Keratinocyte (primary cell): ENCODE results near the genes LRRC32 and CAPN5.

DNA sequence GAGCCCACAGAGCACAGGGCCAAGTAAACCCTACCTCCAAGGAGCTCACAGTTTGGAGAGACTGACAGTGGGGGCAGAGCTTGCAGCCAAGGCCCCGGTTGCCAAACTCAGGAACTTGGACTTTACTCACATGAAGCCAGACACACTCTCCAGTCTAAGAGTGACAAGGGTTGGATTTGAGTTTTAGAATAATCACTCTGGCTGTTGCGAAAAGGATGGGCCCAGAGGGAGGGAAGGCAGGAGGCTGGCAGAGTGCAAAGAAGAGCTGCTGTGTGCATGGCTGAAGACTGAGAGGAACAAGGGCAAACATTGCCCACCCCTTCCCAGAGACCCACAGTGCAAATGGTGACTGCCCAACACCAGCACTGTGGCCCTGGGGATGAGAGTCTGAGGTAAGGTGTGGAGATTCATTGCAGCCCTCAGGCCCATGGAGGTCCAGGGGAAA is 19.2 kb upstream of the UVRAG start:
CAGE:
- cytosol, long polyA minus RNA = no peak
- cytosol, long polyA plus RNA = no peak
- long polyA plus RNA = no peak
- nucleus, long polyA minus RNA = no peak
- nucleus, long polyA plus RNA = no peak

DNA sequence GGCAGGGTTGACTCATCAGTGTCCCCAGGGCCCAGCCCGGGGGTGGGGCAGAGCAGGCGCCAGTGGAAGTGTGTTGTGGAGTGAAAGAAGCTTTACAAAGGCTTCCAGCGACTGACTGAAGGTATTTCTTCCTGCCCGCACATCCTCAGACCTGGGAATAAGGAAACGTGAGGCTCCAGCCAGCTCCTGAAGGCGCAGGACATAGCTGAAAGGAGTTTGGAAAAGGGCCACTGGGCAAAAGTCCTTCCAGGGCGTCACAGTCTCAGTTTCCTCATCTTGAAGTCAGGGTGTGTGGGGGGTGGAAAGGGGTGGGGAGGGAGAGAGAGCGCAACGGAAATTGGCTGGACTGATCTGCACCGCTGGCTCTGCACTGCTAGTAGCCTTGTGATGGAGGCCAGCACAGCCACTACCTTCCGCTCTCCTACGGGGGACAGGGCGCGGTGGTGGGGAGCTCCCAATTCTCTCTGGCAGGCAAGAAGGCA is 27.9 kb upstream of the WNT11 start:
CAGE:
- cytosol, long polyA minus RNA = no peak
- cytosol, long polyA plus RNA = no peak
- long polyA plus RNA = no peak
- nucleus, long polyA minus RNA = no peak
- nucleus, long polyA plus RNA = no peak

DNA sequence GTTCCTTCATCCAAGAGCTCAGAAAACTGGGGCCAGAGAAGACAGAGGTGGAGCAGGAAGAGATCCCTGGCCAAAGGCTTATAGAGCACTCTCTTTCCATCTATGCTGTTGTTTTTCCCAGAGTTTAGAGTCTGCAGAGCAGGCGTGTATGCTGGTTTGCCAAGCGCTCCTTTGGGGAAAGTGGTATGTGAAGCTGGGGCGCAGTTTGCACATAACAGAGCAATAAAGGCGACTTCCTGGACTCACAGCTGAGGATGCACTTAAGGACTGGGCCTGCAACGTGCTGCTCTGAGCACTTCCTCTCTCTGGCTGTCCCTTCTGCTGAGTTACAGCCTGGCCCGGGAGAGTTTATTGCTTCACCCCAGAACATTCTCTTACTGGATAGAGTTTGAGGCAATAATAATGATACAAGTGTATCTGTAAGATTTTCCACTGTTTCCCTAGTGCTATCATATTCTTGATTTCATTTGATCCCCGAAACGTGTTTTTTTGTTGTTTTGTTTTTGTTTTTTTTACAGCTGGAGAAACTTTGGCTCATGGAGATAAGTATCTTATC is 41.7 kb downstream of the THAP12 start:
CAGE:
- cytosol, long polyA minus RNA = no peak
- cytosol, long polyA plus RNA = no peak
- long polyA plus RNA = no peak
- nucleus, long polyA minus RNA = no peak
- nucleus, long polyA plus RNA = no peak

CAGE:
- cytosol, long polyA minus RNA = no peak
- cytosol, long polyA plus RNA = no peak
- long polyA plus RNA = no peak
- nucleus, long polyA minus RNA = no peak
- nucleus, long polyA plus RNA = no peak
Observed at GRCh38 chr11:76371195-76371538, 9.8 kb downstream of the THAP12 start.

DNA sequence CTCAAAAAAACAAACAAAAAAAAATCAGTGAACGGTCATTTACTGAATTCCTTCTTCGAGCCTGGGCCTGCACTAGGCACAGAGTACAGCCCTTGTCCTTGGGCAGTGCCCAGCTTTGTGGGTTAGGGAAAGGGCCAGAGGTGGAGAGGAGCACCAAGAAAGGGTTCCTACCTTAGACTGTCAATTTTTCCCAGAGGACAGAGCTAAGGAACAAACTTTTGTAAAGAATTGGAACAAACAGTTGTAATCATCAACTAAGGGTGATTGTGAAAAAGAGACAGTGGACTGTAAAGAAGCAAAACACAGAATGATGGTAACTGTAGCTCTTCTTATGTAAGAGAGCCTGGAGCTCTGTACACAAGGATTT is 10.8 kb downstream of the GVQW3 start:
CAGE:
- cytosol, long polyA minus RNA = no peak
- cytosol, long polyA plus RNA = no peak
- long polyA plus RNA = no peak
- nucleus, long polyA minus RNA = no peak
- nucleus, long polyA plus RNA = no peak

DNA sequence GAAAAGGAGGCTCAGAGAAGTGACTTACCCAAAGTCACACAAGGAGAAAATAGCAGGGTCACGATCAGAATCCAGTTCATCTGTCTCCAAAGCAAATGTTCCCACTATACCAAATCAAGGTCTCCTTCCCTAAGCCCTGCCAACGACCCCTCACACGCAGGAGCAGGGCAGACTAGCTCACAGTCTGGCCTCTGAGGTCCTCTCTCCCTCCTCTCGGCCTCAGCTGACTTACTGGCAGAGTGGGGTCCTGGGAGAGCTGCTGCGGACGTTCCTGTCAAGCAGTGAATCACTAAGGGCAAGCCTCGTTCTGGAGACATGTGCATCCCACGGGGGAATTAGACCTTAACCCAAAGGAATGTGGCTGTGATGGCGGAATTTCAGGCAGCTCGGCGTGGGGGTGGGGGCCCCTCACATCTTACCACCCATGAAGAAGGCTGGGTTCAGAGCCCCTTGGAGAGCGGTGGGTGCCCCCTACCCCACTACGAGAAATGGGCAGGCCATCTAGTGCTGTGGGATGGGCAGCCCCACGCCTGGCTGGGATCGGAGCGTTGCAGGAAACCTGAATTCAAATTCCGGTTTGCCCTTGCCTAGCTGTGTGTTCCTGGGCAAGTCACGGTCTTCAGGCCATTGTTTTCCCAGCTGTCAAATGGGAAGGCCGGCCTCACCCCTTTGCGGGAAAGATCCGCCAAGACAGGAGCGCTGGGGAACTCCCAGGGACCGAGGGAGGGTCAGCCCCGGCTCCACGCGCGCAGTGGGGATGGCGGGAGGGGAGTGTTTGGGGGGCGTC is 620 bp downstream of the LRRC32 start:
CAGE:
- cytosol, long polyA minus RNA = no peak
- cytosol, long polyA plus RNA = no peak
- long polyA plus RNA = no peak
- nucleus, long polyA minus RNA = no peak
- nucleus, long polyA plus RNA = no peak

DNA sequence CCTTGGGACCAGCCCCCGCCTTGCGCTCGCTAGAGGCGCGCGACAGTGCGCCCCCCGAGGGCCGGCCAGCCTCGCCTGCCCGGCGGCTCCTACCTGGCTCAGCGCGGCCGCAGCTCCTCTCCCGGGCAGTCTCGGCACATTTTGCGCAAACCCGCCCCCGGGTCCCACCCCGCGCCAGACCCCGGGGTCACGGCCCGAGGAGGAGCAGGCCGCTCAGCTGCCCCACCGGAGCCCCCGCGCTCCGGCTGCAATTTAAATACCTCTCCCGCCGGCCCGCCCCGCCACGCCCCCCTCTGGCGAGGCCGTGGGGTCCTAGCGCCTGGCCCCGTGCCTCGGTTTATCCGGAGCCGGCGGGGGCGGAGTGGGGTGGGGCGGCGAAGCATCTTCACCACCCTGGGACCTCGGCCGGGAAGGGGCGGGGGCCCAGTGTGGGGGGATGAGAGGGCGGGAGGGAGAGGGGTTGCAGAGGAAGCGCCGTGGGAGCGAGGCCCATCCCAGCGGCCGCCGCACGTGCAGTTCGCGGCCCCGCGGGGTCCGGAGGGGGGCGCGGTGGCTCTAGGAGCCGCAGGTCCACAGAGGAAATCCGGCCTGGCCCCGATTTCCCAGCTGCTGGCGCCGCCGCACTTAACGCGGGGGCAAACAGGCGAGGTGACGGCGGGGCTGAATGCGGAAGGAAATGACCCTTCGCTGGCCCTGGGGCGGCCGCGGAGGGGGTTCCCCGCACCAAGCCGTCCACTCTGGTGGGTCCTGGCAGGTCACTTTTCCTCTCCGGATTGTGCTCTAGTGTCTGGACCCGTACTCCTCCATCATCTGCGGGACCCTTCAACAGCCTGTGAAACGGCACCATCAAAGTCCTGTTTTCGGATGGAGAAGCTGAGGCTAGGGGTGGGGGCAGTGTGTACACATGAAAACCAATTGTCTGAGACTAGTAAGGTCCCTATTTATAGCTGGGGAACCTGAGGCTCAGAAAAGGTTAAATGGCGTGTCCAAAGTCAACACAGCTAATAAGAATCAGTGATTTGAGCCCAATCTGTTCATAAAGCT is at the start of gene LRRC32:
LRRC32 (minus strand) TSS at position 227 of the 1,044 bp plus-strand sequence.
CAGE:
- cytosol, long polyA minus RNA = no peak
- cytosol, long polyA plus RNA = no peak
- long polyA plus RNA = no peak
- nucleus, long polyA minus RNA = no peak
- nucleus, long polyA plus RNA = no peak

DNA sequence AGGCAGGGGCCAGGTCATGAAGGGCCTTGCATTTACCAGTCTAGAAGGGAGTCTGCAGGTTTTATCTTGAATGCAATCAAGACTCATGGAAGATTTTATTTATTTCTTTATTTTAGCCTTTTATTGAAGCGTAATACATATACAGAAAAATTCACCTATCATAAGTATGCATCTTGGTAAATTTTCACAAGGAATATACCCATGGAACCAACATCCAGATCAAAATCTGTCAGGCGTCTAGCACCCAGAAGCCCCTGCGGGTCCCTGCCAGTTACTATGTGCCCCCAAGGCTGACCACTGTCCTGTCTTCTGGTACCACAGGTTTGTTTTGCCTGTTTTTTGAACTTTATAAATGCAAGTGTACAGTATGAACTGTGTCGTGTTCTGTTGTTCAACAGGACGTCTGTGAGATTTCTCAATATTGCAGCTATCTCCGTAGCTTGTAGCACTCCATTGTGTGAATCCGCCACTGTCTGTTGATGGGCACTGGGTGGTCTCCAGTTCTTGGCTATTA is 25.2 kb upstream of the TSKU start:
CAGE:
- cytosol, long polyA minus RNA = no peak
- cytosol, long polyA plus RNA = no peak
- long polyA plus RNA = no peak
- nucleus, long polyA minus RNA = no peak
- nucleus, long polyA plus RNA = no peak

DNA sequence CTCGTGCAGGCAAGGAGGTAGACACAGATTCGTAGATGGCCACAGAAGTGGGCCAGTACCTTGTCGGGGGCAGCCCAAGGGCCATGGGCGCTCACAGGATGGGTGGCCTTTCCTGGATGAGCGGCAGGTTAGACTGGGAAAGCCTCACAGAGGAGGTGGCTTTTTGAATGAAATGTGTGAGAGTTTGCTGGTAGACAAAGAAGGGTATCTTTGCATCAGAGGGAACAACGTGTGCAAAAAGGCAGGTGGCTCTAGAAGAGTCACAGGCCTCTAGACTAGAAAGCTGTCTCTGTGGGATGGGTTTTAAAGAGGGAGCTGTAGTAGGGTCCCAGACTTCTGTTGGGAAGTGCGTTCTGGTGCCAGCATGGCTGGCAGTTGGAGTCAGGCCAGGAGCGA is 3.1 kb downstream of the TSKU start:
CAGE:
- cytosol, long polyA minus RNA = no peak
- cytosol, long polyA plus RNA = no peak
- long polyA plus RNA = no peak
- nucleus, long polyA minus RNA = no peak
- nucleus, long polyA plus RNA = no peak

DNA sequence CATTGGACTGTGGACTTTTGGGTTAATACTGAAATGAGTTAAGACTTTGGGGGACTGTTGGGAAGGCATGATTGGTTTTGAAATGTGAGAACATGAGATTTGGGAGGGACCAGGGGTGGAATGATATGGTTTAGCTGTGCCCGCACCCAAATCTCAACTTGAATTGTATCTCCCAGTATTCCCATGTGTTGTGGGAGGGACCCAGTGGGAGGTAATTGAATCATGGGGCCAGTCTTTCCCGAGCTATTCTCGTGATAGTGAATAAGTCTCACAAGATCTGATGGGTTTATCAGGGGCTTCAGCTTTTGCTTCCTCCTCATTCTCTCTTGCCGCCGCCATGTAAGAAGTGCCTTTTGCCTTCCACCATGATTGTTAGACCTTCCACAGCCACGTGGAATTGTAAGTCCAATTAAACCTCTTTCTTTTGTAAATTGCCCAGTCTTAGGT is 9.2 kb downstream of the TSKU start:
CAGE:
- cytosol, long polyA minus RNA = no peak
- cytosol, long polyA plus RNA = no peak
- long polyA plus RNA = no peak
- nucleus, long polyA minus RNA = no peak
- nucleus, long polyA plus RNA = no peak

GRCh38 chr11:76792818-76793398 is 9.8 kb downstream of the TSKU start:
CAGE:
- cytosol, long polyA minus RNA = no peak
- cytosol, long polyA plus RNA = no peak
- long polyA plus RNA = no peak
- nucleus, long polyA minus RNA = no peak
- nucleus, long polyA plus RNA = no peak

DNA sequence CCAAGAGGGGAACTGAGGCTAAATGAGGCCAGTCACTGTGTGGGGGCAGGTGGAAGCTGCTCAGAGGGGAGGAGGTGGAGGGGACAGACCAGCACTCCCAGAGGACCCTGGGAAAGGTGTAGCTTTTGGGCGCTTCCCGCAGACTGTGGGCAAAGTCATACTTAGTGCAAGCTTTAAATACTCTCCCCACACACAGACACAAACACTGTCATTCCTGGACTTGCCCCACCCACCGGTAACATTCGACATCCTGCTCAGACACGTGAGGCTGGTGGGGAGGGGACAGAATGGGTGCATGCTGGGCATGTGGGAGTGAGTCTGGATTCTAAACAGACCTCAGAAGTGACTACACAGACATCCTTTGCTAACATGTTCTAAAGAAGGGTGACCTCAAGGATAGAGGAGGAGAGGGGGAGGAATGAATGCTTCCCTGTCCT is 22.1 kb downstream of the TSKU start:
CAGE:
- cytosol, long polyA minus RNA = no peak
- cytosol, long polyA plus RNA = no peak
- long polyA plus RNA = no peak
- nucleus, long polyA minus RNA = no peak
- nucleus, long polyA plus RNA = no peak

CAGE:
- cytosol, long polyA minus RNA = no peak
- cytosol, long polyA plus RNA = no peak
- long polyA plus RNA = no peak
- nucleus, long polyA minus RNA = no peak
- nucleus, long polyA plus RNA = no peak
Observed at GRCh38 chr11:77036127-77037219, 2.3 kb downstream of the B3GNT6 start.

CAGE:
- cytosol, long polyA minus RNA = no peak
- cytosol, long polyA plus RNA = no peak
- long polyA plus RNA = no peak
- nucleus, long polyA minus RNA = no peak
- nucleus, long polyA plus RNA = no peak
Observed at GRCh38 chr11:77063273-77063912, 3.4 kb upstream of the CAPN5 start.

CAGE:
- cytosol, long polyA minus RNA = no peak
- cytosol, long polyA plus RNA = no peak
- long polyA plus RNA = no peak
- nucleus, long polyA minus RNA = no peak
- nucleus, long polyA plus RNA = no peak
Observed at GRCh38 chr11:77066159-77067173, at the start of gene CAPN5. TSS of gene CAPN5 (plus strand) at chr11:77066971.

CAGE:
- cytosol, long polyA minus RNA = no peak
- cytosol, long polyA plus RNA = no peak
- long polyA plus RNA = no peak
- nucleus, long polyA minus RNA = no peak
- nucleus, long polyA plus RNA = no peak
Observed at GRCh38 chr11:77096551-77096981, 6.1 kb upstream of the OMP start.

GRCh38 chr11:77175714-77176338 is 47.8 kb downstream of the MYO7A start:
CAGE:
- cytosol, long polyA minus RNA = no peak
- cytosol, long polyA plus RNA = no peak
- long polyA plus RNA = no peak
- nucleus, long polyA minus RNA = no peak
- nucleus, long polyA plus RNA = no peak

DNA sequence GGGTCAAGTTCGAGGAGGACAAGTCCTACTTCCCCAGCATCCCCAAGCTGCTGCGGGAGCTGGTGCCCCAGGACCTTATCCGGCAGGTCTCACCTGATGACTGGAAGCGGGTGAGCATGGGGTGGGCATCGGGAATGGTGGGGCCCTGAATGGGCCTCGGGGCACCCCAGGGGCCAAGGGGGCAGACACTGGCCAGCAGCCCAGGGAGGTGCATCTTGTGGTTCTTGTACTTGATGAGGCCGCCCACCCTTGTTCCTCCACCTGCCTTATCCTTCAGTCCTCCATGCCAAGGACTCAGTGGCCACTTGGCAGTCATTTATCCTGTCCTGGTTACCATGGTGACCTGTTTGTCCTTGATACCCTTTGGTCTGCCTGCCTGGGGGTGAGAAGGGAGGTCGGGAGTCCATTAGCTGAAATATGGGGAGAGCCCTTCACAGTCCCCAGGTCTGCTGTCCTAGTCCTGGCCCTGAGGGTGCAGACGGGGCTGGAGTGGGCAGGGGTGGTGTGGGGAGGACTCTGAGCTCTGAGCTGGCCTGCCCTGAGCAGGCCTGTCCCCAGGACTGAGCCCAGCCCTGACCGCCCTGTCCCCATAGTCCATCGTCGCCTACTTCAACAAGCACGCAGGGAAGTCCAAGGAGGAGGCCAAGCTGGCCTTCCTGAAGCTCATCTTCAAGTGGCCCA is 83.3 kb downstream of the MYO7A start:
CAGE:
- cytosol, long polyA minus RNA = no peak
- cytosol, long polyA plus RNA = no peak
- long polyA plus RNA = no peak
- nucleus, long polyA minus RNA = no peak
- nucleus, long polyA plus RNA = no peak

CAGE:
- cytosol, long polyA minus RNA = no peak
- cytosol, long polyA plus RNA = no peak
- long polyA plus RNA = no peak
- nucleus, long polyA minus RNA = no peak
- nucleus, long polyA plus RNA = no peak
Observed at GRCh38 chr11:77570836-77571772, 18.6 kb upstream of the AQP11 start.

DNA sequence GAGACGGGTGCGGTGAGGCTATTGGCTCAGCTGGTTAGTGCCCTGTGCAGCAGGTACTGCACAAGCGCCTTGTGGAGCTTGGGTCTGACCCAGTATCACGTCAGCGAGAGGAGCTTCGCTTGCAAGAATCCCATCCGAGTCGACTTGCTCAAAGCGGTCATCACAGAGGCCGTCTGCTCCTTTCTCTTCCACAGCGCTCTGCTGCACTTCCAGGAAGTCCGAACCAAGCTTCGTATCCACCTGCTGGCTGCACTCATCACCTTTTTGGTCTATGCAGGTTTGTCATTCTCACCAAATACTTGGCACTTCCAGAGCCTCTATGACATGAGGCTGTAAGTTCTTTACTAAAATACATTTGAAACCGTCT is 565 bp downstream of the AQP11 start:
CAGE:
- cytosol, long polyA minus RNA = no peak
- cytosol, long polyA plus RNA = no peak
- long polyA plus RNA = no peak
- nucleus, long polyA minus RNA = no peak
- nucleus, long polyA plus RNA = no peak